CD14-positive monocyte (primary cell): ENCODE measurements around a stretch of chr10.

- CAGE, long polyA plus RNA, result no peak
Measured at GRCh38 chr10:32056670-32057034, 427 bp upstream of the KIF5B start.

DNA sequence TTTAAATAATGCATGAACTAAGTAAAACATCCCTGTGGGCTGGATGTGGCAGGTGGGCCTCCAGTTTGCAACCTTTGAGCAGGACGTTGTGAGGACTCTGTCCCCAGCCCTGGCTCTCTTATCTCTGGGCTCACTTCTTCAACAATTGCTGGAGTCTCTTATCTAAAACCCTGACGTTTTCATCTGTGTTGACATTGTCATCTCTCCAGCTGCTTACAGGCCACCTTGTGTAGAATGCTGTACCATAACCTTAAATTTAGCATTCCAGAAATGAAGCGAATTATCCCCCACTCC, 3.2 kb upstream of the KIF5B start:
- CAGE, long polyA plus RNA, result no peak

DNA sequence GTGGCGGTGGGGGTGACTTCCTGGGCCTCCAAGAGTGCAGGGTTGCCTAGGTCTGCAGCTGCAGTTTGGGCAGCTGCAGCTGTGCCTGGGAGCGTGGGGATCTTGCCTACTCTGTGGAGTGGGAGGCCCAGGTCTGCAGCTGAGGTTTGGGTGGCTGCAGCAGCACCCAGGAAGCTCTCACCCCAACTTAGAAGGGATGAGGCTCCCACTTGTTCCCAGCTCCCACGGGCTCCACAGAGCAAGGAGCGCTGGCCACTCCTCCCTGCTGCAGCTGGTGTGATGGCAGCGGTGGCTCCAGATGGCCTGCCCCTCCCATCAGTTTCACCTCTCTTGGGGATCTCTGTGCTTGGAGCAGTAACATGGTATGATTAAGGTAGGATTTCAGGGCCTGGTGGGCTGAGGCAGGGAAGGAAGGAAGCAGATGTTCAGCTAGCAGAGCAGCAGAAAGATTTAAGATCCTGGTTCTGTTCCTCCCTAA, 66.7 kb upstream of the KIF5B start:
- CAGE, long polyA plus RNA, result no peak

DNA sequence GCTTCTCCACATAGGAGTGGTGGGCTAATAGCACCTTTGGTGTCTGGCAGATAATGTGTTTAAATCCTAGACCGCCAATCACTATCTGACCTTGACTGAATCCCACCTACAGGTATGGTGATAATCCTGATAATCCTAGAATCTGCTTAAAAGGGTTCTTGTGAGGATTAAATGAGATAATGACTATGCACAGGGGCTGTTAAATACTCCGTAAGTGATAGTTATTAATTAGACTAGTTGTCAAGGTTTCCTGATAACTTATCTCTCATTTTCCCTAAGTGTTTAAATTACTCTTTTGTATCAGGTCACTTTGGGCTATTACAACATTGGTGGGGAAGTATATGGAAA, 81.1 kb downstream of the EPC1 start:
- CAGE, long polyA plus RNA, result no peak

- CAGE, long polyA plus RNA, result no peak
Measured at GRCh38 chr10:32266975-32267954, 79.7 kb downstream of the EPC1 start.

GRCh38 chr10:32308229-32308501, 38.8 kb downstream of the EPC1 start:
- CAGE, long polyA plus RNA, result no peak

DNA sequence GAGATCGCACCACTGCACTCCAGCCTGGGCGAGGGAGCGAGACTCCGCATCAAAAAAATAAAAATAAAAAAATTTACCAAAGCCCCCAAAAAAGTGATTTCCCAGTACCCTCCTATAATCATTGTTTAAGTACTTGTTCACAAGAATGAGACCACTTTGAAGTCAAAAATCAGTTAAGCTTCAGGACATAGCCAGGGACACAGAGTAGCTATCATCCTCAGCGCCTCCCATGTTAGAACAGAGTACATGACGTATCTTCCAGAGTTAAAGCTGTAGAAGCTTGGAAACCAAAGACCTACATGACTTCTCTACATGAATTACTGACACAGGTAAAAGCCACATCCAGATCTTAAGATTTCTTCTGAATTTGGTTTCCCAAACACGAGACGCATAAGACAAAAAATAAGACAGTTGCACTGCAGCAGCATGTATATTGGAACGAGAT, 10.0 kb upstream of the EPC1 start:
- CAGE, long polyA plus RNA, result no peak

GRCh38 chr10:32366064-32366523, 19.1 kb upstream of the EPC1 start:
- CAGE, long polyA plus RNA, result no peak

- CAGE, long polyA plus RNA, result no peak
Measured at GRCh38 chr10:32918214-32918784, 39.7 kb downstream of the ITGB1 start.

DNA sequence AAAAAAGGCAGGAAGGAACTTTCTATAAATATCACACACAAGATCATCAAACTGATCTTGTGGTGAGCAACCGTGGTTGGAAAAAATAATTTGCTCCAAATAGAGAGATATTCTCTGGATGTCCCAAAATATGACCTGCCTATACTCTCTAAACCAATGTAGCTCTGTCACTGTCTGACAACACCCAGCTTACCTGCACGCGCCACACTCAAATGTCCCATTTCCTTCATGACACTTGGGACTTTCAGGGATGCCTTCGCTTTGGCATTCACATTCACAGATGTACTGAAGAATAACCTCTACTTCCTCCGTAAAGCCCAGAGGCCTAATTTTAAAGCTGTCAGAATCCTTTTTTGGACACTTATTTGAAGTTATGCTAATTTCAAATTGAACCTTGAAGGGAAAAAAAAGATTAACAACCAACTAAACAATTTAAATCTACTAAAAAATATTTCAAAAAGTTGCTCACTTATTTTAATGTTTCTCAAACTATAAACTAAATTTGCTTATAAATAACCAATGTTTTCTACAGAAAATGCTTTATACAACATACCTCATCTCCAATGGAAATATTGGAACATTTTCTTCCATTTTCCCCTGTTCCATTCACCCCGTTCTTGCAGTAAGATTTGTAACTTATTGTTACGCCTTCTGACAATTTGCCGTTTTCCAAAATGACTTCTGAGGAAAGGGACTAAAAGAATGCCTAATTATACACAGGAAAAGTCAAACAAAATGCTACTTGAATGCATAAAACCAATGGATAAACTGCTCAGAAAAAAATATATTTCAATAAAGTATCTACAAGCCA, 38.1 kb downstream of the ITGB1 start:
- CAGE, long polyA plus RNA, result no peak

DNA sequence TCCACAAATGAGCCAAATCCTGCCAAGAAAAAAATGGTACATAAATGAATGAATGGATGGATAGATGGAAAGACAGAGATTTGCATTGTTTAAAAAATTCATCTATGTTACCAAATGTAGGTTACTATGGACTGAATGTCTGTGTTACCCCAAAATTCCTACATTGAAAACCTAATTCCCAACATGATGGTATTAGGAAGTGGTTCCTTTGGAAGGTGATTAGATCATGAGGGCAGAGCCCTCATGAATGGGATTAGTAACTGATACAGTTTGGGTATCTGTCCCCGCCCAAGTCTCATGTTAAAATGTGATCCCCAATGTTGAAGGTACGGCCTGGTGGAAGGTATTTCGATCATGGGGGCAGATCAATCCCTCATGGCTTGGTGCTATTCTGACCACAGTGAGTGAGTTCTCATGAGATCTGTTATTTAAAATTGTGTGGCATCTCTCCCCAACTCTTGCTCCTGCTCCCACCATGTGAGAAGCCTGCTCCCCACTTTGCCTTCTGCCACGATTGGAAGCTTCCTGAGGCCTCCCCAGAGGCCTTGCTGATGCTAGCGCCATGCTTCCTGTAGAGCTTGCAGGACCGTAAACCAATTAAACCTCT, 31.8 kb downstream of the ITGB1 start:
- CAGE, long polyA plus RNA, result no peak

DNA sequence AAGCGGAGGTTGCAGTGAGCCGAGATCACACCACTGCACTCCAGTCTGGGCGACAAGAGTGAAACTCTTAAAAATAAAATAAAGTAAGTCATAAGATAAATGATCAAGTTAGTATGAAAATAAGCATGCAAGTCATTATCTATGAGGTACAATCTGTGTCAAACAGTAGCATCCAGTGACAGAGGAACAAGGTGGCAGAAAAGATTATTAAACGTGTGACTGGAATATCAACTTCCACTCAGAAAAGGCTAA, 30.4 kb downstream of the ITGB1 start:
- CAGE, long polyA plus RNA, result no peak

DNA sequence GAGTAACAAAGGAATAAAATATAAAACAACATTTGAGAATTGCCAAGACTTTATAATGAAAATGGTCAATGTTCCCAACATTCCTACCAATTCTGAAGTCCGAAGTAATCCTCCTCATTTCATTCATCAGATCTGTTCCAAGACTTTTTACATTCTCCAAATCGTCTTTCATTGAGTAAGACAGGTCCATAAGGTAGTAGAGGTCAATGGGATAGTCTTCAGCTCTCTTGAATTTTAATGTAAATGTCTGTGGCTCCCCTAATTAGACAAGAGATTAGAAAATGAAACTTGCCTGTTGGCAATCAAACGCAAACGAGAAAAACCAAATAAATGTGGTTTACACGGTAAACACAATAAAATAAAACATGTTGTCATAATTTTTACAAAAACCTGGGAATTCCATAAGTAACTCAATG, 30.0 kb downstream of the ITGB1 start:
- CAGE, long polyA plus RNA, result no peak

DNA sequence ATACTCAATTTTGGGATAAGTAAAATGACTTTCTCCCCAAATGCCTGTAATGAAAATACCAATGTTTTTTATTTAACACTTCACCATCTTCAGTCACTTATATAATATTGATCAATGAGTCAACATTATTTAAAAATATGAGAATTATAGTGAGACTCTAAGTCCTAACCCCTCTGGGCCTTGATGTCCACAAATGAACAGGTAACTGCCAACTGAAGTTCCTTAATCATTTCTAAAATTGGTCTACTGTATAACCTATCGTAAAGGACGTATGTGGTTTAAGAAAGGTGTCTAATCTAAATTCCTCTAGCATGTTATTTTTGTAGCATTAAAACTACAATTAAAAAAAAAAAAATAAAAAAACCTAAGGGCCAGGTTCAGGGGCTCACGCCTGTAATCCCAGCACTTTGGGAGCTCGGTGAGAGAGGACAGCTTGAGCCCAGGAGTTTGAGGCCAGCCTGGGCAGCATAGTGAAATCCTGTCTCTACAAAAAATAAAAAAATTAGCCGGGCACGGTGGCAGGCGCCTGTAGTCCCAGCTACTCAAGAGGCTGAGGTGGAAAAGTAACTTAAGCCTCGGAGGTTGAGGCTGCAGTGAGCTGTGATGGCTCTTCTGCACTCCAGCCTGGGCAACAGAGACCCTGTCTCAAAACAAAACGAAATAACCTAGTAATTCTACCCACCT, 1.8 kb downstream of the ITGB1 start:
- CAGE, long polyA plus RNA, result no peak

GRCh38 chr10:32980350-32981535, 22.7 kb upstream of the ITGB1 start:
- CAGE, long polyA plus RNA, result start-site peak on the plus strand at chr10:32980888-32980896, 28 and 30 reads in 2 replicates

- CAGE, long polyA plus RNA, result no peak
Measured at GRCh38 chr10:32995710-32996122, 37.7 kb upstream of the ITGB1 start.

GRCh38 chr10:32998011-32998247, 39.9 kb upstream of the ITGB1 start:
- CAGE, long polyA plus RNA, result no peak

GRCh38 chr10:33001993-33002605, 44.1 kb upstream of the ITGB1 start:
- CAGE, long polyA plus RNA, result no peak

GRCh38 chr10:33005079-33006292, 47.5 kb upstream of the ITGB1 start:
- CAGE, long polyA plus RNA, result no peak

DNA sequence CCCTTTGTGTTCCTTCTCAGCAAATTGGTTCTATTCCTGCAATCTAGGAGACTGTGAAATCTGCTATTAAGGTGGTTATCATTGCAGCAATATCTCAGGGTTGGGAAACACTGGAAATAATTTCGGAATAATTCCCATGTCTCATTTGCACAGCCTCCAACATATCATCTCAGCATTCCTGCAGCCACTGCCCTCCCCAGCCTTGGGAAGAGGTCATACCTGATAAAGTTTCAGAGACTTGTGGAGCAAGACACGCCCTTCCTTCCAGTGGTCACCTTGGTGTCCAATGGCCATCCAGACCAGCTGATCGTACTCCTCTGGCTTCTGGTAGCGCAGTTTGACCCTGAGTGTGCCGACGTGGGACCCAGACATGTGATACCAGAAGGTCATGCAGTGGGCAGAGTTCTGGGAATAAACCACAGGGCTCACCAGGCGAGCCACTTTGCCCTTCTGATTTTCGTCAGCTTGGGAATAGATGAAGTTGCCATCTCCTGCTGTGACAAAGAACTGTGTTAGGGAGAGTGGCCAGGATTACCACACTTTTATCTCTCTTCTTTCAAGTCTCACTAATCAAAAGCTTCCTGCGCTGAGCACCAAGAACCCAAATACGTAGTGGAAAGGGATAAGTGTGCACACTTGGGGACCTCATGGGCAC, 148.3 kb downstream of the NRP1 start:
- CAGE, long polyA plus RNA, result no peak